SK-MEL-5 (cell line): ENCODE data around the gene SMG7.

DNA sequence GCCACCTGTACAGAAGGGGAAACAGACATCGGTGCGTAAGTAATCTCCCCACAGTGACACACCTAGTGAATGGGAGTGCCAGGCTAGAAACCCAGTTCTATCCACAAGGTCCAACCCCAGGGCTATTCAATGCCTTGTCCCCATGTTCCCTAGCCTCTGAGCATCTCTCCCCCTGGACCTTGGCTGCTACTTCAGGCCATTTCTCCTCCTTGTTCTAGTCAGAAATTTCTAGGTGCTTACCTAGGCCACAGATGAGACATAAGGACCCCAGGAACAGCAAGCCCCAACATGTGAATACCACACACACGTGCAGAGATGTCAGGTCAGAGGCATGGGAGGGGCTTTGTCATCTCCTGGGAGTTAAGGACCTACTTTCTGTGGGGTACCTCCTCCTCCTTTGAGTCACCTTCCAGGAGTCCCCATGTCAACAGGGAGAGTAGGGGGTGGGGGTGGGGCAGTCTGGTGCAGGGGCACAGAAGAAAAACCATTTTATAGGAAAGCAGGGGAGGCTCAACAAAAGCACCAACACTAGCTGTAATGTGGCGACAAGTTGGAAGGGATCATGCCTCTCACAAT is 7.1 kb upstream of the RGS16 start:
RAMPAGE:
- cytosol, long total RNA, result no peak
- long total RNA, result no peak
- nucleus, long total RNA, result no peak

DNA sequence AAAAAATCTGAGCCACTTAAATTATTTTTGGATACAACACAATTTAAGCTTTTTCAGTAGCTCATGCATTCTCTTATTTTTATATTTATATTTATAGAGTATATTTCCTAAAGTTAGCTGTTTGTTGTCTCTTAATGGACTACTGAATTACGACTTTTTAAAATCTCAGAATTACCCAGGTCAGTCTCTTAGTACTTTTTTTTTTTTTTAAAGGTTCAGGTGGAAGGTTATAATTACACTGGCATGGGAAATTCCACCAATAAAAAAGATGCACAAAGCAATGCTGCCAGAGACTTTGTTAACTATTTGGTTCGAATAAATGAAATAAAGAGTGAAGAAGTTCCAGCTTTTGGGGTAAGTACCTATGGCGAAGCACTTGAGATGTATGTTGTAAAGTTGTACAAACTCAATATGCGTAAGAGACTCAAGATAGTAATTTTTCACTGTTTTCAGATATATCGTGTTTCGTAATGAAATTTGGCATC is 4.0 kb downstream of the DHX9 start:
RAMPAGE:
- cytosol, long total RNA, result no peak
- long total RNA, result no peak
- nucleus, long total RNA, result no peak

RAMPAGE:
- cytosol, long total RNA, result no peak
- long total RNA, result no peak
- nucleus, long total RNA, result no peak
Observed at GRCh38 chr1:182845794-182846483, 6.8 kb downstream of the DHX9 start.

GRCh38 chr1:182855128-182855740 is 16.1 kb downstream of the DHX9 start:
RAMPAGE:
- cytosol, long total RNA, result no peak
- long total RNA, result no peak
- nucleus, long total RNA, result no peak

DNA sequence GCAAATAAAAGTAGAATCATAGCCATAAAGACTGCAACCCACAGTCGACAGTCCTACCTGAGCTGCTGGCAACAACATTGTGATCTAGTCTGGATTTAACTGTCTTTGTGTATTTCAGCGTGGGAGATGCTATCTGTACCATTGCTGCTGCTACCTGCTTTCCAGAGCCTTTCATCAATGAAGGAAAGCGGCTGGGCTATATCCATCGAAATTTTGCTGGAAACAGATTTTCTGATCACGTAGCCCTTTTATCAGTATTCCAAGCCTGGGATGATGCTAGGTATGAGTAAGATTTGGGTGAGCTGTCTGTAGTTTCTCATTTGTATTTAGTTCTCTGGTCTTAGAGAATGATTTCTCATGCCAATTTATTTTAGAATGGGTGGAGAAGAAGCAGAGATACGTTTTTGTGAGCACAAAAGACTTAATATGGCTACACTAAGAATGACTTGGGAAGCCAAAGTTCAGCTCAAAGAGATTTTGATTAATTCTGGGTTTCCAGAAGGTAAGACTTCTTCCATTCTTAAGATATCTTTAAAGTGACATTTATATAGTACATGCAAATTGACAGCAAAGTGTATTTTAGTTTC is 42.1 kb downstream of the DHX9 start:
RAMPAGE:
- cytosol, long total RNA, result no peak
- long total RNA, result no peak
- nucleus, long total RNA, result no peak

DNA sequence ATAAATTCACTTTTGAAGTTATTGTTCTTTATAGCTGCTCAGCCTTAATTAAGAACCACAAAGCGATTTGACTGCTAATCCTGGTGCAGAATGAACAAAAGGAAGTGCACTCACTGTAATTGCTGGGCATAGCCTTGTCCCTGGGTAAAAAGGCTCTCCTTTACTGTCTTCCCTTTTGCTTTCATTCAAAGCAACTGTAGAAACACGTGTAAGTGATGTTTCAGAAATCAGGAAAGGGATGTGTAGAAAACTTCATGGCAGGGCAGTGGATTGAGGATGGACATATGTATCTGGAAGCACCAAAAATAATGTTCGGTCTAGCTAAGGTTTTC is 1.4 kb downstream of the LAMC1 start:
RAMPAGE:
- cytosol, long total RNA, result no peak
- long total RNA, result no peak
- nucleus, long total RNA, result no peak

RAMPAGE:
- cytosol, long total RNA, result no peak
- long total RNA, result no peak
- nucleus, long total RNA, result no peak
Observed at GRCh38 chr1:183029314-183030513, 6.5 kb downstream of the LAMC1 start.

DNA sequence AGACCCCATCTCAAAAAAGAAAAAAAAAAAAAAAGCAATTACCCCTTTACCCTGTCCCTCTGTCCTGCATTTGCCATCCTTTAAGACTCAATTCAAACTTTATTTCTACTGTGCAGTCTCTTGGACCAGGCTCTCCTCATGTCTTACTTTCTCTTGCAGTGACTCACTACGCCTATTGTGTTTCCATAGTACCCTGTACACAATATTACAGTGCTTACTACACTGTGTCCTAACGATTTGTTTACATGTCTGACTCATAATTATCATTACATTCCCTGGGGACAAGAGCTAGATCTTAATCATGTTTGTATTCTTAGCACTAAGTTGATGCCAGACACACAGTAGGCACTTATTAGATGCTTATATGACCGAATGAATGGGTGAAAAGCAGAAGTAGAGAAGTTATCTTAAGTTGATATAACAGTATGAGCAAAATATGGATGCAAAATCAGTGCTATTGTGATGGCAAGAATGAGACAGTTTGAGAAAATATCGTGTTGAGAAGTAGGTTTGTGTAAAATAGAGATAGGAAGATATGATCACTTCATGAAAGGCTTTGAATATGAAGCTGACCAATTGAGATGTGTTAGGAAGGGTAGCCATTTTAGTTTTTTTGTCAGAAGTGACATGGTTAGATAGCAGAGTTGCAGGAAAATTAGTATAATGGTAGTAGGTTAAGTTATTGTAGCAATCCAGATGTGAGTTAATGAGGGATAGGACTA is 37.3 kb downstream of the LAMC1 start:
RAMPAGE:
- cytosol, long total RNA, result no peak
- long total RNA, result no peak
- nucleus, long total RNA, result no peak

DNA sequence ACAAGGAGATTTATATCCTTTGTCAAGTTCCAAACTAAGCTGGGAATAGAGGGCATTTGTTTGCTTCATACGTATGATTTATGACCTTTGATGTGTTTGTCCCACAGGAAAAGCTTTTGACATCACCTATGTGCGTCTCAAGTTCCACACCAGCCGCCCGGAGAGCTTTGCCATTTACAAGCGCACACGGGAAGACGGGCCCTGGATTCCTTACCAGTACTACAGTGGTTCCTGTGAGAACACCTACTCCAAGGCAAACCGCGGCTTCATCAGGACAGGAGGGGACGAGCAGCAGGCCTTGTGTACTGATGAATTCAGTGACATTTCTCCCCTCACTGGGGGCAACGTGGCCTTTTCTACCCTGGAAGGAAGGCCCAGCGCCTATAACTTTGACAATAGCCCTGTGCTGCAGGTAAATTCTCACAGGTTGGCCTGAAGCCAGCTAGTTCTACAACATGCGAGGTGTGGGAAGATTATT is 80.0 kb downstream of the LAMC1 start:
RAMPAGE:
- cytosol, long total RNA, result no peak
- long total RNA, result no peak
- nucleus, long total RNA, result no peak

GRCh38 chr1:183178339-183178940 is 7.6 kb upstream of the LAMC2 start:
RAMPAGE:
- cytosol, long total RNA, result no peak
- long total RNA, result no peak
- nucleus, long total RNA, result no peak

RAMPAGE:
- cytosol, long total RNA, result no peak
- long total RNA, result no peak
- nucleus, long total RNA, result no peak
Observed at GRCh38 chr1:183180152-183181214, 5.6 kb upstream of the LAMC2 start.

GRCh38 chr1:183200358-183200785 is 14.3 kb downstream of the LAMC2 start:
RAMPAGE:
- cytosol, long total RNA, result no peak
- long total RNA, result no peak
- nucleus, long total RNA, result no peak

GRCh38 chr1:183235050-183235554 is 49.0 kb downstream of the LAMC2 start:
RAMPAGE:
- cytosol, long total RNA, result no peak
- long total RNA, result no peak
- nucleus, long total RNA, result no peak

DNA sequence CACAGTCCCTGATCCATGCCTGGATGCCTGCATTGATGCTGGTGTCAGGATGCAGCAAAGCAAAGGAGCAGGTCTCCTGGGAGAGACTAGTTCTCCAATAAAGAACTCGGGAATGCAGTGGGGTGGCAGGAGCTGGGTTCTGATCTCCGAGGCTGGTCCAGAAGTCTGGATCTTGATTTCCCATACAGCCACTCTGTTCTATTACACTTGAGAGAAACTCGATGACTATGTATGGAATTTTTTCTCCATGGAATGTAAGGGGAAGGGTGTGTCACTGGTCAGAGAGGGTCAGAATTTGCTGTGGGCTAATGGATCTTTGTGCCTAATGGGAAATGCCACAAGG is 86.1 kb downstream of the LAMC2 start:
RAMPAGE:
- cytosol, long total RNA, result no peak
- long total RNA, result no peak
- nucleus, long total RNA, result no peak

DNA sequence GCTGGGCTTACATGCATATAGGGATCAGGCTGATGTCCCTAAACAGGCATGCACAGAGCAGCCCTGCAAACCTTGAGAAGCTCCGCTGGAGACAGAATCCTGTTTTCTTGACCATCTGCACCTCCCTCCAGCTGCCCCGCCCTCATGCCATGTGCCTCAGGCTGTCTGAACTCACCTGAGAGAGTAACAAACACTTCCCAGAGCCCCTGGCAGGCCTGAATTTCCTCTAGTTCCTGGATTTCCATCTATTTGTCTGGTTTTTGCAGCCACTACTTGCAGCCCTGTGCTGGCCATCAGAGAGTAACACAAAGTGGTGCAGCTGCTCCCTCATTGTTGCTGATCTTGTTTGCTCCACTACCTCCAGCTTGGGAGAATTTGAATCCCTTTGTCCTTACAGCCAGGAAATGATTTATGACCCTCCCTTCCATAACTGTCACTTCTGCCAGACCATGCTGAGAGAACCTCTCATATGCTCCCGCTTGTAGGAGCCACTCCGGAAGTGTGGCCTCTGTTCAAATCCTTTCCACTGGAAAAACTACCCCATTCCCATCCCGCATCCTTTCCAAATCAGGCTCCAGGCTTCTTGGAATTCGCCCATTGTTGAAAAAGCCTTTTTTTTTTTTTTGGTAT is 113.6 kb downstream of the NMNAT2 start:
RAMPAGE:
- cytosol, long total RNA, result no peak
- long total RNA, result no peak
- nucleus, long total RNA, result no peak

RAMPAGE:
- cytosol, long total RNA, result no peak
- long total RNA, result no peak
- nucleus, long total RNA, result no peak
Observed at GRCh38 chr1:183327547-183328069, 90.6 kb downstream of the NMNAT2 start.

GRCh38 chr1:183442859-183443546 is 24.8 kb upstream of the NMNAT2 start:
RAMPAGE:
- cytosol, long total RNA, result no peak
- long total RNA, result no peak
- nucleus, long total RNA, result no peak

DNA sequence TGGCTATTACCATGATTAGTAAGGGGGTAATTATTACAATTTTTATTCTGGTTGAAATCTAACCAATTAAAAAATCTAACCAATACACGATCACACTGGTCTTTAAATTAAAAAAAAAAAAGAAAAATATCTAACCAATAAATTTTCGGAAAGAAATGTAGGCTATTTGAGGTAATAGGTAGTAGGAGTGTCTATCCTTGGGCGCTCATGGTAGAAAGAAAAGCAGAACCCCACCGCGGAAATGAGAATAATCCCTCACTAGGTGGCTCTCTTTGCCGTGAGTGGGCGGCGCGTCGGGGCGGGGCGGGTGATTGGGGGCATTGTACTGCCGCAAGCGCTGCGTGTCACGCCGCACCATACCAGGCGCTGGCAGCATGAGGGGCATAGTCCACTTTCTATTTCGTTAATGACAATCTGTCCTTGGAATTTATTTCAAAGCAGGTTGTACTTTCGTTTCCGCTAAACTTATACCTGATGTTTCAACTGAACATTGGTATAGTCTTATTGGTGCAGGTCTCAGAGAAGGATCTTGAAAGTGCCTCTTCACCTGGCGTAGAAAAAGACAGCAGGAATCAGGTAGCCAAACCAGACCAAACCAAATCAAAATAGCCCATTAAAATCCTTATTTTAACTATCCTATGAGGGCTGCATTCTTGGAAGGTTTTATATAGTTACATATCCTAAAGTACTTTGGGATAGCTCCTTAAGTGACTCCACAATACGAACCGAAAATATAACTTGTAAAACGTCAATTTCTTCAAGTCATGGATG is 2.1 kb upstream of the SMG7 start:
RAMPAGE:
- cytosol, long total RNA, result no peak
- long total RNA, result no peak
- nucleus, long total RNA, result no peak

GRCh38 chr1:183472170-183472618 is at the start of gene SMG7:
SMG7 (plus strand) TSS chr1:183472499.
RAMPAGE:
- cytosol, long total RNA, result start-site peak on the plus strand at chr1:183472498-183472515, 135 and 280 reads in 2 replicates
- long total RNA, result start-site peak on the plus strand at chr1:183472494-183472515, 266 and 55 reads in 2 replicates
- nucleus, long total RNA, result no peak

GRCh38 chr1:183583334-183583583 is 7.0 kb downstream of the NCF2 start:
RAMPAGE:
- cytosol, long total RNA, result no peak
- long total RNA, result no peak
- nucleus, long total RNA, result no peak